Measurements from ENCODE around the genes DNAH14, LBR, EPHX1 and PYCR2.

DNA sequence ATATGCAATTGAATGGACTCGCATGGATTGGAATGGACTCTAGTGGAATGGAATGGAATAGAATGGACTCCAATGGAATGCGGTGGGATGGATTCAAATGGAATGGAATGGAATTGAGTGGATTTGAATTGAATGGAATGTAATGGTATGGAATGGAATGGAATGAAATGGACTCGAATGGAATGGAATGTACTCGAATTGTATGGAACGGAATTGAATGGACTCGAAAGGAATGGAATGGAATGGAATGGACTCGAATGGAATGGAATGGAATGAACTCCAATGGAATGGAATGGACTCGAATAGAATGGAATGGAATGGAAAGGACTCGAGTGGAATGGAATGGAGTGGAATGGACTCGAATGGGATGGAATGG, 99.5 kb upstream of the FBXO28 start:
- RRBS = no CpG with 5 or more reads among the region's 10 CpGs

GRCh38 chr1:224051753-224052193, 62.1 kb upstream of the FBXO28 start:
- RRBS = no CpG with 5 or more reads among the region's 7 CpGs

DNA sequence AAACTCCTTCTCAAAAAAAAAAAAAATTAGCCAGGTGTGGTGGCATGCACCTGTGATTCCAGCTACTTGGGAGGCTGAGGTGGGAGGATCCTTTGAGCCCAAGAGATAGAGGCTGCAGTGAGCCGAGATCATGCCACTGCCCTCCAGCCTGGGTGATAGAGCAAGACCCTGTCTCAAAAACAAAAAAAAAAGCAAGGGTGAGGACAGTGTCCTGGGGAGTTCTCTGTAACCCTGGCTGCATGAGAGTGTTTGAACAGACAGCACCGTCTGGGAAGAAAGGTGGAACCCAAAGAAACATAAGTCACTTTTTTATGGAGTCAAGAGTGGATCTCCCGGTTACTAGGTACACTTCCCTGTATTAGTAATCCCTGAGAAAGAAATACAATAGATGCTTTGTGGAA, 16.5 kb downstream of the DEGS1 start:
- RRBS = no CpG with 5 or more reads among the region's 3 CpGs

DNA sequence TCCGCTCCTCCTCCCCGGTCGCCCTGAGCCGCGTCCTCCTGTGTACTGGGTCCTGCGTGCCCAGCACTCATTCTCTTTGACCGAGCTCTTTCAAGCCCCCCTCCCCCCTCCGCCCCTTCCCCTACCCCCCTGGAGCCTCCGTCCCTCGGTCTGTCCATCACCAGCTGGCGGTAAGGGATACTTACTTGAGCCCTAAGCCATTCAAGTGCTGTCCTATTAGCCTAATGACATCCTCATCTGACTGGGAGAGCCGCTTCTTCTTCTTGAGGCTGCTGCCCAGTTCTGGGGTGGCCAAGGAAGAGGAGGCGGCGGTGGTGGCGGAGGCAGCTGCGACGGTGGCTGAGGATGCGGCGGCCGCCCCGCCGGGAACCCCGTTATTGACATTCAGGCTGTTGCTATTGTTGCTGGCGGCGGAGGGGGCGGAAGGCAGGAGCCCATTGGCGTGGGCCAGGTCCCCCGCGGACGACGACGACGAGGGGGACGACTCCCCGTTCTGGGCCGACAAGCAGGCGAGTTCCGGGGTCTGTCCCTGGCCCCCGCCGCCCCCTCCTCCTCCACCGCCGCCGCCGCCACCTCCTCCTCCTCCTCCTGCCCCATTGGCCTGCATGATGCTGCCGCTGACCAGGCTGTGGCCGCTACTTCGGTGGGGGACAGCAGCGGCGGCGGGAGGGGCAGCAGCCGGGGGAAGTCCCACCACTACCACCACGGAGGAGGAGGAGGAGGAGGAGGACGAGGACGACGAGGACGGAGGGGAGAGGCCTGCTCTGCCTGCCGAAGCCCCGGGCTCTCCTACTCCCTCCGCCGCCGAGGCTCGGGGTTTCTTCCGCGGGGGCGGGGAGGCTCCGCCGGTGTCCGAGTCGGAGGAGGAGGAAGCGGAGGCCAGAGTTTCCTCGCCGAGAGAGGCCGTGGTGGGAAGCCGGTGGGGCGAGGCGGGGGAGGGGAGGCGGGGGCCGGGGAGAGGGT, 817 bp downstream of the WDR26 start:
- RRBS = 4% methylated on average over 21 of the region's 78 CpGs

DNA sequence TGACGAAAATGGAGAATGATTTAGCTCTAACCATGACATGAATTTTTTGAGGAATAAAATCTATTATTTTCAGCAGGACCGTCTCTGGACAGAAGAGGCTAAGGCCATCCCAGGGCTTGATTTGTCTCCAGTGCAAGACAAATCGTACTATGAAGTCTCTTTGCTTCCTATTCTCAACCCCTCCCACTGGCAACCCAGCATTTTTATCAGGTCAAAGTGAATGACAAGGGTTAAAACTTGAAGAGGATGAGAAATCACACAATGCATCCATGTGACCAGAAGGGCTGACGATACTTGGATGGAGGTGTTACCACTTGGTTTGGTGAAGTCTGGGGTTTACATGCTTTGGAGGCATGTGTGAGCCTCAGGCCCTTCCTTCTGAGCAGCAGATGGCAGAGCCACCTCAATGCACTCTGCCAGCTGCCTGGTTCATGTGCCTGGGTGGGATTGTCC, 51.8 kb upstream of the CNIH3 start:
- RRBS = no CpG with 5 or more reads among the region's 4 CpGs

- RRBS = no CpG with 5 or more reads among the region's 9 CpGs
Observed at GRCh38 chr1:224733203-224733830, 117.2 kb downstream of the CNIH3 start.

GRCh38 chr1:224929281-224930419, at the start of gene DNAH14:
Gene DNAH14 (plus strand): TSS chr1:224929675.
- RRBS = no CpG with 5 or more reads among the region's 80 CpGs

DNA sequence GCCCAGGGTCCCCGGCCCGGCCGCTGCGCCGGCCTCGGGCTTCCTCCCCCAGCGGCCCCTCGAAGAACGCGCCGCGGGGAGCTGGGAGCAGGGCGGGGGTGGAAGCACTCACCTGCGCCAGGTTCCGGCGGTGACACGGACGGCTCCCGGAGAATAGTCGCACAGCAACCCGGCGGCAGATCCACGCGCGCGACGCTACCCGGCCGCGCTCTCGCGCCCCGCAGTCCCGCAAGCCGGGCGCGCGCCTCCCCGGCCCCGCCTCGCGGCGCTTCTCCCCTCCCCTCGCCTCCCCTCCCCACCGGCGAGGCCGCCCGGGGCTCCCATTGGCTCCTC, at the start of gene LBR:
Gene LBR (minus strand): TSS at position 197 of the 333 bp plus-strand sequence.
- RRBS = 1% methylated on average over 7 of the region's 48 CpGs

DNA sequence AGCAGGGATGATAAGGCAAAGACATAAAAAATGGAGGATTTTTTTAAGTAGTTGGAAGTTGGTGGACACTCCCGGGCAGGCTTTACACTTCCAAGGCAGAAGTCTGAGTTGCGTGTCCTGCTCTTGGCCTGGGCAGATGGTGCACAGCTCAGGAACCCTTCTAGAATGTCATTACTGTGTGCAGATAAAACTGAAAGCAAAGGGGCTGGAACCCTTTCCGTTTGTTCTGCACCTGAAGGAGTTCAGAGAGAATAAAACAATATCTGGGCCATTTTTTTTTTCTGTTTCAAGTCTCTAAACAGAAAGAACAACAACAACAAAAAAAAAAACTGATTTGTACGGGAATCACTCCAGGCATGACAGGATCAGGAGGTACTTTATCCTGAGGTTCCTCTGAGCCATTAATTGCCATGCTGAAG, 14.0 kb upstream of the LBR start:
- RRBS = no CpG with 5 or more reads among the region's 4 CpGs

DNA sequence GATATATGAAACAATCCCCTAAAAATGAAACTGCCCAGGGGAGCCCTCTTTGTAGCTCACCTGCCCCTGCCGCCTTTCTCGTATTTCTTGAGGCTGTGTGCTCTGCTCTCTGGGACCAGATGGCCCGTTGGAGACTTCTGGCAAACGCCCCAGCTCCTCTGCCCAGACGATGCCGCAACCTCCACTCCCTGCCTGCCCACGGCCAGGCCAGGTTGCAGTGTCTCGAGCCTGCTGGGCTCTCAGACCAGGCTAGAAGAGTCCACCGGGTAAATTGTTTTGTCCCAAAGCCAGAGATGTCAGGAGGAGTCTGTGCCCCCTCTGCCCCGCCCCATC, 33.6 kb upstream of the LBR start:
- RRBS = no CpG with 5 or more reads among the region's 10 CpGs

- RRBS = no CpG with 5 or more reads among the region's 3 CpGs
Observed at GRCh38 chr1:225554829-225555238, 98.1 kb downstream of the ENAH start.

DNA sequence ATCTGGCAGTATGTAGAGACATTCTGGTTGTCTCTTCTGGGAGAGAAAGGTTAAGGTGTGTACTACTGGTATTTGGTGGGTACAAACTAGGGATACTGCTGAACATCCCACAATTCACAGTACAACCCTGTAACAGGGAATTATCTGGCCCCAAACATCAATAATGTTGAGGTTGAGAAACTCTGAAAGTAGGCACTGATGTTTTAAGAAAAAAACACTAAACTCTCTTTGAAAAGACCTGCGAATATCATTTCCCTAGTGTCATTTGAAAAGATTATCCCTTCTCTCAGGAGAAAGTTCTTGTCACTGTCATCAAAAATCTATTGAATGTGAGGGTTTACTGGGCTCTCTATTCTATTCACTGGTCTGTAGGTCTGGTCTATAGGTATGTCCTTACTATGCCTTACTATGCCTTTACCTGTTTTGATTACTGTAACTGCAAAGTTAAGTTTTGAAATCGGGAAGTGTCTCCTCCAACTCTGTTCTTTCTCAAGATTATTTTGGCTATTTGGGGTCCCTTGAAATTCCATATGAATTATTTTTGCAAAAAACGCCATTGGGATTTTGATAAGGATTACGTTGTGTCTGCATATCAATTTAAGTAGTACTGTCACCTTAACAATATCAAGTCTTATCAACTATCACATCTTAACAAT, 18.4 kb downstream of the ENAH start:
- RRBS = no CpG with 5 or more reads among the region's 4 CpGs

DNA sequence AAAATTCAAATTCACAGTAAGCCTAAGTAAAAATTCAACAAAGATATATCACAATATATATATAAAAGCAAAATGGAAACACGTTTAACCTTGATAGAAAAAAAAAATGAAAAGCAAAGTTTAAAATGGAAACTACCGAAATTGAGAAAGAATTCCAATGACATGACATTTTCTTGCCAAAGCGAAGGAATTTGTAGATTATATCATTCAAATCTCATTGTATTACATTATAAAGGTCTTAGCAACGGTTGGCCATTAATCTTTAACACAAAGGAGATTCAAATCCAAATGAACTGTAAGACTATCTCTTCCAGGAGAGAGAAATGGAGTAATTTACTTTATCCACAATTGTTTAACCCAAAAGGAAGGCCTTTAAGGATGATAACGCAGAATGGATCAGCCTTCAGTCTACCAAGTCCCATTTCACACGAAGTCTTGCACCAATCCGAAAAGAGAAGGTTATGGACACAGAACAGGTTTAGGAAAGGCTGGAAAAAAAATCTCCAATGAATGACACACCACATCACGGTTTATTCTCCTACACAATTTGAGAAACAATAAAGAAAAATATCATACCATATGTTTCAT, 1.5 kb downstream of the ENAH start:
- RRBS = no CpG with 5 or more reads among the region's 8 CpGs

GRCh38 chr1:225767487-225768207, 10.0 kb upstream of the SRP9 start:
- RRBS = no CpG with 5 or more reads among the region's 12 CpGs

- RRBS = under 1% methylated on average over 20 of the region's 86 CpGs
Observed at GRCh38 chr1:225809833-225810706, at the start of gene EPHX1. Gene EPHX1 (plus strand): TSS chr1:225810124.

GRCh38 chr1:225810707-225811529, 994 bp downstream of the EPHX1 start:
- RRBS = 30% methylated on average over 4 of the region's 23 CpGs

GRCh38 chr1:225820596-225821124, 10.7 kb downstream of the EPHX1 start:
- RRBS = no CpG with 5 or more reads among the region's 3 CpGs

DNA sequence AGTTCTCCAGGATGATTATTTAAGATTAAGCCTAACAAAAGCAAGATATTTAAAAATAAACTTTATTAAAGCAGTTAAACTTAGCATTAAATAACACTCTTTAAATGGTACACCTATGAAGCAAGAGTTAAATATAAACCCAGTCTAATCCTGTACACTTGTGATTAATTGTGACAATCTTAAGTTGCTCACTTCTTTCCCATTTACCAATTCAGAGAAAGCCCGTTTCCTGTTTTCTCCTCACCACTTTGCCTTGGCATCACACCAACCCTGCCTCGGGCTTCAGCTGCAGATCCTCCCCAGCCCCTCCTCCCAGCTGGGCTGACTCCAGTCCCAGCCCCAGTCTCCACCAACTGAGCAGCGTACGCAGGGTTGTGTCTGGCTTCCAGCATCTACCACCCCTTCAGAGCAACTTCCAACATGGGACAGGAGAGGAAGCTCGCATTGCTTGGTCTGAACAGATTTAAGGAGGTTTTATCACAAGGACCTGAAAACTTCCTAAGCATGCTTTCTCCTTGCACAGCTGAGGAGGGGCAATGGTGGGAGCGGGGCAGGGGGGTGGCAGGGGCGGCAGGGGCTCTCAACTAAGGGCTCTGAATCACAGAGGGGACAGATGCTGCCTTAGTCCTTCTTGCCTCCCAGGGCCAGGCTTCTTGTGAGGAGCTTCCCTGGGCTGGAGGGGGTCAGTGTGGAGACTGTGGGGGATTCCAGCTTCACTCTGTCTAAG, 4.1 kb downstream of the PYCR2 start:
- RRBS = no CpG with 5 or more reads among the region's 7 CpGs

GRCh38 chr1:225923350-225924572, at the start of gene PYCR2:
Gene PYCR2 (minus strand): TSS chr1:225924250.
- RRBS = 1% methylated on average over 36 of the region's 90 CpGs

DNA sequence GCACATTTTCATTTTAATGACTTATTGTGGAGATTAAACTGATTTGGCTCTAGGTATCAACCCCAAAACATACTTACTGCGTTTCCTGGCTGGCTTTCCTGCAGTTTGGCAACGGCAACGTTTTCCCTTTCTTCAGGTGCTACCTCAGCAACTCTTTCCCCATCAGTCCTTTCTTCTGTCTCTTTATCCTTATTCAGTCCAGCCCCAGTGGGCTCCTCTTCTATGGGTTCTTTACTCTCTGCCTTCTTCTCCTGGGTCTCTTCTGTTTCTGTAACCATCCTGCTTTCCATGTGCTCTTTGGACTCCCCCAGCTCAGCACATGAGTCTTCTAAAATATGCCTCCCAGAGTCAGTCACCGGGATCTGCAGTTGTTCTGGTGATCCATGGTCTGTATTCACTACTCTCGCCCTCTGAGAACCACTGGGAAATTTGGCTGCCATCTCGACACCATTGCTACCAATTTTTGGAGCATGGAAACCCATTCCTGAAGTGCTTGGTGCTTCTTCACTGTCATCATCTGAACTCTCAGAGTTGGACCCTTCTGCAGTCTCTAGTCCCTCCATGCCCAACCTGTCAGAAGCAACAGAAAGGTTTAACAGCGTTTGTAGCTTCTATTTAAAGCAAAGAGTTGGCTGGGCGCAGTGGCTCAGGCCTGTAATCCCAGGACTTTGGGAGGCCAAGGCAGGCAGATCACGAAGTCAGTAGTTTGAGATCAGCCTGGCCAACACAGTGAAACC, 11.2 kb downstream of the SDE2 start:
- RRBS = no CpG with 5 or more reads among the region's 9 CpGs